Smooth muscle cell (in vitro differentiated cells): ENCODE measurements around a stretch of chr16.

GRCh38 chr16:74912163-74912523, 72.8 kb downstream of the WDR59 start:
- RAMPAGE, long total RNA = no peak

- RAMPAGE, long total RNA = no peak
Observed at GRCh38 chr16:74921268-74922484, 63.2 kb downstream of the WDR59 start.

DNA sequence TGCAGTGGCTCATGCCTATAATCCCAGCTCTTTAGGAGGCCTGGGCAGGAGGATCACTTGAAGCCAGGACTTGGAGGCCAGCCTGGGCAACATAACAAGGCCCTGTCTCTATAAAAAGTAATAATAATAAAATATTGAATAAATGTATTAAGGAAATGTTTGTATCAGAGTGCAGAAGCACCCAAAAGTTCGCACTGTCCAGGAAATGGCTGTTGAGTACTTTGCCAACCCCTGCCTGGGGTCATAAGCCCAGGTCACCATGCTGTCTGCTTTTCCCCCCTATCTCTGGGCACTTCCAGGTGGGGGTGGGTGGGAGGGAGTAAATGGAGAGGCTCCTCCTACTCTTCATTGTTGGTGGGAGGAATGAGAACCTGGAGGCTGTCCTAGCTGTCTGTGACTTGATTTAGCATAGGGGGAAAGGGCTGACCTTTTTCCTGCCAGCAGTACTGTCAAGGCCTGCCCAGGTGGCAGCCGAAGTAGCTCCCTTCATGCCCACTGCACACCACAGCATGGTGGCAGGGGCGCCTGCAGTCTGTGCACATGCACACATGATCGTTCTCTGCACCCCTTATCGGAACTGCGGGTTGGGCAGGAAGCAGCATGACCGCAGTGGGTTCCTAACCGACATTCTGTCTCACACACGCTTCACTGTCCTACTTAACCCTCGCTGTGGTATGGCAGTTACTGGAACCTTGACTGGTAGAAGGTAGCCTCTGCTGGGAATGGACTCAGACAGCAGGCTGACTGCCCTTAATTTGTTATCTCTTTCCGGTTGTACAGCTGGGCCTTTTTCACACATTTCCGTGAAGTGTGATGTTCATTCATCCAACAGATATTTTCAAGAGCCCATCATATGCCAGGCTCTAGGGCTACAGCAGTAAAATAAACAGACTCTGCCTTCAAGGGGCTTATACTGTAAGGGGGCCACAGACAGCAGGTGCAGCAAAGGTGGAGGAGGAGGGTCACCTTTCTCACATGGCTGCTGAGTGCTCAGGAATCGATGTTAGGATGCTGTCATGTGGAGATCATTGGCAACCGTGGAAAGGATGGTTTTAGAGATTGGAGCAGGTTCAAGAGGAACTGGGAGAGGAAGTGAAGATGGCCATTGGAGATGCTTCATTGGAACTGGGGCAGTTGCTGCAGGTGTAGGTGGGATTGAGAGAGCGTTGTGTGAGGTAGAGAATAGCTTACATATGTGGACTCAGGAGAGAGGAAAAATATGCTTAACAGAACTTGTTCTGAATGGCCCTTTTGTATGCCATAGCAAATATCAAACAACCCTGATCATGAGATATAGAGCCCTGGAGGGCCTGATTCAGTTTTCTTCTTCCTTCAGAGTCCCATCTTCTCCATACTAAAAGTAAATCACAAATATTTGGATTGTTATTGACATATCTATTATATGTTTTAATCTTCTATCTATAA, 41.3 kb downstream of the LDHD start:
- RAMPAGE, long total RNA = no peak

DNA sequence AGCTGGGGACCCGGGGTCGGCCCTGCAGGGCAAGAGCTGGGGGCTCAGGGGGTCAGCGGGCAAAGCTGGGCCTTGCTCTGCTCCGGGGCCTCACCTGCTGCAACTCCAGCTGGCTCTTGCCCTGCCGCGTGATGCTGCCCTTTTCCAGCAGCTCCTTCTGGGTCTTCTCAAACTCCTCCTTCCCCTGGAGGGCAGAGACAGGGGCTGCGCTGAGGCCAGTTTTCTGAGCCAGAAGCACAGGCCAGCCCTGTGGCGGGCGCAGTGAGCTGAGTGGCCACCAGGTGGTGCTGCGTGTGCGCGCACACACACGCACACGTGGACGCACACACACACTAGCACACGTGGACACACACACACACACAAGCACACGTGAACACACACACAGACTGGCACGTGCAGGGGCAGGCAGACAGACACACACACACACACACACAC, 15.0 kb downstream of the CTRB1 start:
- RAMPAGE, long total RNA = no peak

GRCh38 chr16:75249794-75250582, 1.4 kb downstream of the BCAR1 start:
- RAMPAGE, long total RNA = no peak

DNA sequence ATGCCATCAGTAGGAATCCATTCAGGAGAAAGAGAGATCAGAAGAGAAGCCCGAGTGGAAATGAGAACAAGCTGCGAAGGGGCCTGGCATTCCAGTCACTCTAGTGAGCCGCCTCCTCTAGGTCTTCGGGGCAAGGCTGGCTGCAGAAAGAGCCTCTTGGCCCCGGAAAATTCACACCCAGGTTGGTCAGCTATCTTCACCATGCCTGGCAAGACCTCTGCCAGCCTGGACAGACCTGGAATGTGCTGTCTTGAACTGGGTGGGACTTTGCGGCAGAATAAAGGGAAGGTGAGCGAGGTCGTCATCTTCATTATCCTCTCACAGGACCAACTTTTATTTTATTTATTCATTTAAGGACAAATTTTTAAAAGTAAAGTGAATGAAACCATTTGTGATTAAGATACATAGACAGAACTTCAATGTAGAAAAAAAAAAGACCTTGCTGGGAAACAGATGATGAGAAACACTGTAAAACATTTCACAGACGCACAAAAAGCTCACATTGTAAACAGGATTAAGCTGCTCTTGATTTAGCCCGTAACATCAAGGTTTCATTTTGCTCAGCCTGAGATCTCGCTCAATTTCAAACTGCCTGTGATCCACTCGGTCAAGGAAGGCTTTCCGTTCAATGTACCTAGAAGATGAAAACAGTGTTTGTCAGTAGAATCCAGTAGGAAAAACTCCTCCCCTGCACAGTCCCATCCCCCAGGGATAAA, 42.1 kb upstream of the BCAR1 start:
- RAMPAGE, long total RNA = no peak

DNA sequence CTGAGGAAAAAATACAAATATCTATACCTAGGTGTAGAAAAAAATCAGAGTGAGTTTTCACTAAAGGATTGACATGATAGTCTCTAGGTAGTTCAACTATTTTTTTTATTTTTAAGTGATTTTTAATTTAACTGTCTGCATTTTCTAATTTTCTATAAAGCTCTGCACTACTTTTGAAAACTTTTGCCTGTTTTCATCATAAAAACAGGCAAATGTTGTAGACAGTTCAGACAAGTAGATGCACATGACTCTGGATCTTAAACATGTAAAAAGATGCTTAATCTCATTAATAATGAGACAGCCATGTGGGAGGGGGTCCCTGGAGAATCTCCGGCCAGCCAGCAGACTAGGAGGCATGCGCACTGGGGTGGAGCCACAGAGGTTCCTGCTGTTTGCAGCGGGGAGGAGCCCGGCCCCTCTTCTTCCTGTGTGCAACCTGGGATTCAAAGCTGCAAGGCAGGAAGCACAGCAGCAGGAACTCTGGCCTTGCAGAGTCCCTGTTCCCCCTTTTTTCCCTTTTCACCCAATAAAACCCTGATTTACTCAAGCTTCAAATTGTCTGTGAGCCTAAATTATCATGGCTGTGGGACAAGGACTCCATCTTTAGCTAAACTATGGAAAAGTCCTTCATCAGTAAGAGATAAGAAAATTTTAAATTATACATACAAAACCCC, 12.4 kb downstream of the CFDP1 start:
- RAMPAGE, long total RNA = no peak

DNA sequence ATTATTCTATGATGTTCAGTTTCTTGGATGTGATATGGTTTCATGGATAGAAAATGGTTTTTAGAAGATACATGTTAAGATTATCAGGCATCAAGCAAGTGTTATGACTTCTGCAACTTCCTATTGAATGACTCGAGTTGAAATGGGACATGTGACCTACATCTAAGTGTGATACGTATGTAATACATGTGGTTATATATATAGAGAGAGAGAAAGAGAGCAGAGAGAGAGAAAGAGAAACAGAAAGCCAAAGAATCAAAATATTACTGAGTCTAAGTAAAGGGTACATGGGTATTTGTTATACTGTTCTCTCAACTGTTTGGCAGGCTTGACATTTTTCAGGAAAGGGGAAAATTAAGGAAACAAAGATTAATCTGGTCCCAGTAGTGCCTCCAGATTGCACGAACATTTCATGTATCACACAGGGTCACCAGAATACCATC, 1.6 kb downstream of the TMEM170A start:
- RAMPAGE, long total RNA = no peak

GRCh38 chr16:75620149-75620934, 2.7 kb downstream of the ADAT1 start:
- RAMPAGE, long total RNA = no peak

- RAMPAGE, long total RNA = no peak
Observed at GRCh38 chr16:75657639-75658623, 10.4 kb downstream of the TERF2IP start.

DNA sequence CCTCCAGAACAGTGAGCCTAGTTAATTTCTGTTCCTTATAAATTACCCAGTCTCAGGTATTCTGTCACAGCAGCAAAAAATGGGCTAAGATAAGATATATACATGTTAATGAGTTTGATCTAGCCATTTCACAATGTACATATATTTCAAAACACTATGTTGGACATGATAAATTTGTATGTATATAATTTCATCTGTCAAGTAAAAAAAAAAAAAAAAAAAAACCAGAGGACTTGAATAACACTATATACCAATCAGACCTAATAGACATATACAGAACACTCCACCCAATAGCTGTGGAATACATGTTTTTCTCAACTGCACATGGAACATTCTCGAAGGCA, 8.6 kb upstream of the CNTNAP4 start:
- RAMPAGE, long total RNA = no peak

DNA sequence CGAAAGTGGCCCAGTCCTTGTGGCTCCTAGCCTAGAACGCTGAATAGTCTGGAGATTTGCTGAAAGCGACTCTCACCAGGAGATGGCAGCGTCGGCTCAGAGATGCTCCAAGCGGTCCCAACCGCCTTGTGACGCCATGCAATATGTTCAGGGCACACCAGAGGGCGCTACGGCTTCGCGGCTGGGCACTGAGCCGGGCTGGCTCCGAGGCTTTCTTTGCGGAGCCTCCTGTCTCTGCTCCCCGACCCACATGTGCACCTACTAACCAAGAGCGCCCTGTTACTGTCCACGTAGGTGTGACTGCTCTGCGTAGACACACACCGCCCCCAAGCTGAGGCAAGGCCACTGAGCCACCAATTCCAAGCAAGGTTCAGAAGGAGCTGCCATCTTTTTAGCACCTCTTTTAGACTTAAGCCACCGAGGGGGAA, 36.9 kb downstream of the SYCE1L start:
- RAMPAGE, long total RNA = no peak

DNA sequence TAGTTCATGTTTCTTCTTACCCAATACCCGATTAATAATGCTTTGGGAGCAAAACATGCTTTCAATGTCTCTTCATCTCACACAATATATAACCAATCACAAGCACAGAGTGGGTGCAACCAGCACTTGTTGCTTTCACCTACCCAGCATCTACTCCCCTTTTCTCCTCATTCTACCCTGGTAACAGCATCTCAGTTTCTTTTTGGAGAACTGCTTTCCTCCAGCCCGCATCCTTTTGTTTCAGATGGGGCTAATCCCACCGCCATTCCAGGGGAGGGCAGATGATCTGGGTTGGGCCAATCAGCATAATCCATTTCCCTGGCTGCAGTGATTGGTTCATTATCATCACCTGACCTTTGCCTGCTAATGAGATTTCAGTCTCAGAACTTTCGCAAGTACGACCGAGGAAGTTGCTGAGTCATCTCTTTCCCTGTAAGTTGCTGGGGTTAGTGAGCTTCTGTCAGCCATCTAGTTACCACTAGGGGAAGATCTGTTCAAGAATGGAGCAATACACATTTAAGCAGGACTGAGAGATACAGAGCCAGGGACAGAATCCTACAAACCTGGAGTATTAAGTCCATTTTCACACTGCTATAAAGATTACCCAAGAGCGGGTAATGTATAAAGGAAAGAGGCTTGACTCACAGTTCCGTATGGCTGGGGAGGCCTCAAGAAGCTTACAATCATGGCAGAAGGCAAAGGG, 65.4 kb upstream of the NUDT7 start:
- RAMPAGE, long total RNA = no peak

- RAMPAGE, long total RNA = no peak
Observed at GRCh38 chr16:77663686-77664045, 58.6 kb upstream of the NUDT7 start.

DNA sequence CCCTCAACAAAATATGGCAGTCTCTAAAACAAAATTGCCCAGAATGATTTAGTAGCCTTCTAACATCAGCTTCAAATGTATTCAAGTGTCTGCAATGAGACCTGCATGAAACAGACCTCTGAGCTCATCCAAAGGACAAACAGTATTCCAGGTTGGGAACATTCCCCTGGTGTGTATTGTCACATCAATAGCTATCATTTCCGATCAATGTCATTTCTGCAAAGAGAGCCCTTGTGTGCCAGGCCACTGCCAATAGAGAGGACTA, 12.0 kb upstream of the VAT1L start:
- RAMPAGE, long total RNA = no peak

- RAMPAGE, long total RNA = no peak
Observed at GRCh38 chr16:77776719-77777024, 11.7 kb upstream of the VAT1L start.

DNA sequence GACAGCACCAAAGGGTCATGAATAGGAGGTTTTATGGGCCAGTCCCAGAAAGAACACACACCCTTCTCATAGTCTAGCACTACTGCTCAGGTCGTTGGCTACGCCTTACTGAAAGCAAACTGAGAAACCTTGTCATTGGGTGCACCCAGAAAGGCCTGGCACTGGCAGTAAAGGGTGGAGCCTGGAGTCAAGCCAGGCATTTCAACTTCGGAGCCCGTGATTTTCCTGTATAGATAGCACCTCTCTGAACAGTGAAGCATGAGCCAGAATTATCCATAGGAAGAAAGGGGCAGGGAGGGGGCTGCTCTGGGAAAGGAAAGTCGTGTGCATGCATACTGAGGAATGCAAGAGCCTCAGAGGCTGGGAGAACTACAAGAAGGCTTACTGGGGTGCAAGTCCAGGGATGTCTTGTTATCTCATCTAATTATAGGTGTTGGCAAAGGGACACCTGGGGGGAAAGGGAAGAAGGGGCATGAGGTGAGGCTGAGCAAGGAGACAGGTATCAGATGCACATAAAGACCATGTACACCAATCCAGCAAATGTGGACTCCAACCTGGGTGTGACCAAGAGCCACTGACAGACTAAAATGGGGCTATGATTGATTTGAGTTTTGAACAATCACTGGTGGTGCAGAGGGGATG, 75.1 kb downstream of the VAT1L start:
- RAMPAGE, long total RNA = no peak

DNA sequence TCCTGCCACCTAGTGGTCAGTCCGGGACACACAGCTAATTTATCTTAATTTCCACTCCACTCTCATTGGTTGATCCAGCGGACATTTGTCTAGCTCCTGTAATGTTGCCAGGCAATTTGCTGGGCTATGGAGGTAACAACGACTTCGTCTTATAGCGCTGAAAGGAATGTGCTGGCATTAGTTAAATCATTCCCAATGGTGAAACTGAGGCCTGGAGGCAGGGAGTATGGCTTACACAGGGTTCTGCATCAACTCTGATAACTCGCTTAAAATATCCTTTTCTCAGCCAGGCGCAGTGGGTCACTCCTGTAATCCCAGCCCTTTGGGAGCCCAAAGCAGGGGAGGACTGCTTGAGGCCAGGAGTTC, 19.2 kb upstream of the CLEC3A start:
- RAMPAGE, long total RNA = no peak

DNA sequence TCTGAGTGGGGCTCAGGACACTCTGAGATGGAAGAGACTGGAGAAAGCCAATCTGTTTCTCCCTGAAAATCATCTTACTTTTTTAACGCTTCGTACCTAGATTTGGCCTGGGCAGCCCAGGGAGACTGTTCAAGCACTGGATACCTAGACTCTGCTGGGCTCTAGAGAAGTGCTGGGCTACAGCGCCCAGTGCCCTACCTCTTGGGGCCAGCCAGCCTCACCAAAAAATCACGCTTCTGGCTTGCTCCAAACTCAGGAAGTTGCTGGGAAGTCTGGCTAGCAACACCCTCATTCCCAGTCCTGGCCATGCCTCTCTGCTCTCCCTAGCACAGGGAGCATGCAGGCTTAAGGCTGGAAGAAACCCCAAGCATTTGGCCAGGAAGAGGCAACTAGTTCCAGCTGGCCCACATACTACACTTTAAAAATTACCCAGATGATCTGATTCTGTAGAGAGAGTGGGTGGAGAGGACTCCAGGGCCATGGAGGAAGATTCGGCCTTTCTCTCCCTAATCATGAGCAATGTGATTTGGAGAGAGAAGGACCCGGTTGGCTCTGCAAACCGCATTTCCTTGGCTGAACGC, 406.0 kb downstream of the WWOX start:
- RAMPAGE, long total RNA = no peak

DNA sequence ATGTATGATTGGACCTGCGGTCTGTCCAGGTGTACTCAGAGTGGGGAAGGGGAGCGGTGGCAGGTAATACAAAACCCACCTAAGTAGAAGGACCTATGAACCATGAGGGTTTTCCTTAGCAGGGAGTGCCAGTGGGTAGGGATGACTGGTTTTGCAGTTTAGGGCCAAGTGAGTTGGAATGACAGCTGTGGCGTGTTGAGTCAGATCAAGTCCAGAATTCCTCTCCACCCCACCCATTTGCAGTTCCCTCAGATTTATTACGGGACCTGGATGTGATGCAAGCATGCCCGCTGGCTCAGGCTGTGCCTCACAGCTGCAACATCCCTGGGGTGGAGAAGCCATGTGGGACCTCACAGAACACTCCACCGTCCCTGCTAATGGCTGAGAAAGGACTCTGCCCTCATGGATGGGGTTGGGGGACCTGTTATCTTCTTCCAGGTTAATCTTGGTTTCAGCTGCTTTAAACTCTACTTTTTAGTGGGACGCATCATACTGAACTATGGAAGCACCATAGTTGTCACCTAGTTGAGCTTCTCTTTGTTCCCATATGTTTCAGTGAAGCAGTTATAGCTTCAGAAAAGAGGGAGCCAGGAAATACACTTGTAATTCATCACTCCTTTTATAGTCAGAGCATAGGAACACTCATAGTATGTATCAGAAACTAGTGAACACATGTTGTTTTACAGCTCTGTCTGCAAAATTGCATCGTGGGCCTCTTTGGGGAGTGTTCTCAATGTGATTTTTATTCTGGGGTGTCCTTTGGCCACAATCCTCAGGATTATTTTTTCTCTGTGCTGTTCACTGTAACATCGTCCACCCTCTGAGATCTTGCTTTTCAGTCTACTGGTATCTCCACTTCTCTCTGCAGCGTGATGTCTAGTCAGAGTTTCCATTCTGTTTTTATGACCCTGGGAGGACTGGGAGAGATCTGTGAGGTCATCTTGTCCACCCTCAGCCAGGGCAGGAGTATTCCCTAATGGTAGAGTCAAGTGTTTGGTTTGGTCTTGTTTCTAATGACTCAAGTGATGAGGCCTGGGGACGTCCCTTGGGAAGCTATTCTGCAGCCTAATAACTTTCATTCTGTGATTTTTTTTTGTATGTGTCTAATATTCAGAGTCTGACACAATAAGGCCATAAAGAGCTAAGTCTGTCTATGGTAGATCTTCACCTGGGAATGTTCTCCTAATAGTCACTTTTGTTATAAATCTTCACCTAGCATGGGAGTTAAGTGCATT, 585.2 kb downstream of the WWOX start:
- RAMPAGE, long total RNA = no peak